Thoracic aorta (tissue), 1 donor: Measurements from ENCODE around the genes TNFSF18 and TEX50.

DNA sequence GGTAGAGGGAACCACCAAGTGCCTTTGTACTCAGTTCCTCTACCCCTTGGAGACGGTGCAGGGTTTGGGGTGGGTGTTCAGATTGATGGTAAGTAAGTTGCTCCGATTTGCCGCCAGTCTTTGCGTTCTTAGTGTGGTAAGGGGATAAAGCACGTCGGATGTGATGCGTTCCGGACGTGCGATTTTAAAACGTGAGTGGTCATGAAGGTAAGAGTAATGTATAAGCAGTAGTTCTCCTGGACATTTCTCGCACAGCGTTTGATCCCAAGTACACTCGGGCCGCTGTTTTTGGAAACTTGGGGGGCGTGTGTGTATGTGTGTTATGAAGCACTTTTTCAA, 756 bp downstream of the SUCO start:
- RAMPAGE, long total RNA: no peak

- RAMPAGE, long total RNA: no peak
Observed at GRCh38 chr1:172746245-172746667, 87.4 kb downstream of the FASLG start.

GRCh38 chr1:173050765-173051086, at the start of gene TNFSF18:
Gene TNFSF18, minus strand, starts transcription at chr1:173050941.
- RAMPAGE, long total RNA: no peak

GRCh38 chr1:173210788-173211037, 3.6 kb upstream of the TNFSF4 start:
- RAMPAGE, long total RNA: no peak

DNA sequence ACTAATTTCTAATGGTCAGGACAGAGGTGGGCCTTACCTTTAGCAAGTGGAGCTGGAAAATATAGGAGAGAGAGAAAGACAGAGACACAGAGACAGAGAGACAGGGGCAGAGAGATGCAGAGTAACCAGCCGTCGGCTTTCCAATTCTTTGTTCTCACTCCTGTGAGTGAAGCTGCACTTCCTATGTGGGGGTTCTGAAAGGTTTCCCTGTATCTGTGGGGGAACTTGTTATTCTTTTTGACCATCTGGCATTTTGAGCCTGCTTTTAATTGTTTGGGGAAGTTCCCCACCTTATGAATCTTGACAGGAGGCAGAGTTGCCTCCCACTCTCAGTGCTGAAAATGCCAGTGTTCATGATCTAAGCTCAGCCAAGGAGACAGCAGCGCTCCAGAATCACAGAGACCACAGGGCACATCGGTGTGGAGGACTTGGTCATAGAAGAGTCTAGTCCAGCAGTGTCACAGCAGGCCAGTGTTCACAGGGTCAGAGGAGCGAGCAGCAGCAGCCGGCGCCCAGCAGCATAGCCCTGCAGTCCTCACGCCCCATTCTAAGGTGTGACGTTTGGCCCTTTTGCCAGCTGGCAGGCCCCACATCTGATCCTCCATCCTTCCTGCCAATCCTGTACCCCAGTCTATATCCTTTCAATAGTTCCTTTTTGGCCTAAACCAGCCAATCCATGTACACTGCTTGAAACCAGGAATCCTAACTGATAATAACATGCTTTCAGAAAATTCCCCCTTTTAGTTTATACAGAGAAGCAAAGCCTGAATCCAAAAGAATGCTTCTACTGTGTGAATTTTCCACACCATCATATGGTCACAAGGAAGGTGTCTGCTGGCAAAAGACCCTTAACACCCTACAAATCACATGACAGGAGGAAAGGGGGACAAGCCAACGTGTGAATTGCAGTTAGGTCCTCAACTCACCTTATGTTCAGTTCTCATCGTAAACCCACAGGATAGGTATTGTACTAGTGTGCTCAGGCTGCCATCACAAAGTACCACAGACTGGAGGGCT, 63.7 kb upstream of the PRDX6 start:
- RAMPAGE, long total RNA: no peak

- RAMPAGE, long total RNA: no peak
Observed at GRCh38 chr1:173415494-173416175, 61.5 kb upstream of the PRDX6 start.

- RAMPAGE, long total RNA: no peak
Observed at GRCh38 chr1:173476399-173477223, 524 bp upstream of the PRDX6 start.

- RAMPAGE, long total RNA: no peak
Observed at GRCh38 chr1:173635127-173635537, at the start of gene TEX50. Gene TEX50, plus strand, starts transcription at chr1:173635338.

GRCh38 chr1:173637465-173638155, 2.5 kb downstream of the TEX50 start:
- RAMPAGE, long total RNA: no peak

- RAMPAGE, long total RNA: no peak
Observed at GRCh38 chr1:173861666-173862473, 6.3 kb upstream of the ZBTB37 start.

DNA sequence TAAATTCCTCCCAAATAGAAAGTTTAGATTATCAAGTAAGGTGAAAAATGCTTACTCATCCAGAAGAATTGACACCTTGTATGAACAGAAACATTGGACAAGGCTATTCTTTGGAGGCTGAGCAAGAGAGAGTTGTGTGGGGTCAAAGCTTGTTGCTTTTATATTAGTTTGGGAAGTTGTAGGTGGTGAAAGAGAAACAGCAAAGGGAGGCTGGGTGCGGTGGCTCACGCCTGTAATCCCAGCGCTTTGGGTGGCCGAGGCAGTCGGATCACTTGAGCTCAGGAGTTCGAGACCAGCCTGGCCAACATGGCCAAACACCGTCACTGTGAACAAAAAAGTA, 8.7 kb upstream of the SERPINC1 start:
- RAMPAGE, long total RNA: no peak

DNA sequence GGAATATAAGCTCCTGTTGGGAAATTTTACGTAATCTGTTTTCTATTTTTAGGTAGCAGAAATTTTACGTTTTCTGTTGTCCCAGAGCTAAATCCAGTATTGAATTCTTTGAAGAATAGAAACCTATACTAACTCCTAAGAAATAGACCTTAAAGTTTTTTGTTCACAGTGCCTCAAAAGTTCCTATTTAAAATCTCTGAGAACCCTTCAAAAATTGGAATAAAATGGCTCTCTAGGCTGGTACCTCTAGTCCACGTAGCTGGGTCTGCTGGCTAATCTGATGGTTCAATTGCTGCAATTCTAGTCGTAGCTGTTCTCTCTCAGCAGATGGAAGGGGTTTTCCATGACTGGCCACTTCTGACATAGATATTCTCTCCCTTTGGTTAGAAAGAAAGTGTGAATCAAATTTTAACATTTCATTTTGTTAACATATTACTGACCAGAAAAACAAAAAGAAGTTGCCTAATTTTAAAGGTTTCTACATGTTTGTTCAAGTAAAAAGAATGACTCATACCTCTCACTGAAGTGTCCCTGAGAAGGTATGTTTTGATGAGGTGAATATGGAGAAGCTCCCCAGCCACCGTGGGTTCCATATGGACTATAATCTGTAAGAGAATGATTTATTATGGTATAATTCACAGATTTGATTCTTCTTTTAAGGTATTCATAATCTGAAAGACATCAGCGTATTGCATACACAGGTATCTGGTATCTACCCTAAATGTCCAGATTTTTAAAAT, 29.3 kb upstream of the SERPINC1 start:
- RAMPAGE, long total RNA: no peak

GRCh38 chr1:173961611-173962229, 44.6 kb upstream of the SERPINC1 start:
- RAMPAGE, long total RNA: no peak

GRCh38 chr1:174772619-174772842, 227.2 kb upstream of the CACYBP start:
- RAMPAGE, long total RNA: no peak

DNA sequence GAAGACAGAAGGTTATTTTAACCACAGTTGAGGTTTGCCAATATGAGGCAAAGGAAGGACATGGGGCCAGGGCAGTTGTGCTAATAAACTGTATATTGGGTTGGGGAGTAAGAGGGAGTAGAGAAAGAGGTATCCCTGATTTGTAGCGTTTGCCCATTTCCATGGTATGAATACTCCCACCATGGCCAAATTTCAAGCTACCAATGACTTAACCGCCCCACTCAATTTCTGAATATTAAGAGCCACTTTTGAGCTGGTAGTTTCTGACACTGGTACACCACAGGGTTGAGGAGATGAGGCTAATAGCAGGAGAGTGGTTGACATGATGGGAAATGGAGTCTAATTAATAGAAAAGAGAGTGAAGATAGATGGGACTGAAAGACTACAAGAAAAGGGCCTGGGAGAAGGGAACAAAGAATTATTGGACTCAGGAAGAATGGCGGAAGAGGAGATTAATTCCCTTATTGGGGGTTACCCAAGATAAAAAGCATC, 179.5 kb upstream of the CACYBP start:
- RAMPAGE, long total RNA: no peak

GRCh38 chr1:174954000-174954449, 45.7 kb upstream of the CACYBP start:
- RAMPAGE, long total RNA: no peak

- RAMPAGE, long total RNA: no peak
Observed at GRCh38 chr1:175218635-175218988, 26.0 kb upstream of the KIAA0040 start.

DNA sequence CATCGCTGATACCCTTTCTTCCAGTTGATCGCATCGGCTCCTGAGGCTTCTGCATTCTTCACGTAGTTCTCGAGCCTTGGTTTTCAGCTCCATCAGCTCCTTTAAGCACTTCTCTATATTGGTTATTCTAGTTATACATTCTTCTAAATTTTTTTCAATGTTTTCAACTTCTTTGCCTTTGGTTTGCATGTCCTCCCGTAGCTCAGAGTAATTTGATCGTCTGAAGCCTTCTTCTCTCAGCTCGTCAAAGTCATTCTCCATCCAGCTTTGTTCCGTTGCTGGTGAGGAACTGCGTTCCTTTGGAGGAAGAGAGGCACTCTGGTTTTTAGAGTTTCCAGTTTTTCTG, 200.0 kb downstream of the COP1 start:
- RAMPAGE, long total RNA: no peak

- RAMPAGE, long total RNA: start-site peak on the minus strand at chr1:176040370-176040805, 31 reads
Observed at GRCh38 chr1:176040122-176040890, 166.8 kb downstream of the COP1 start.

- RAMPAGE, long total RNA: no peak
Observed at GRCh38 chr1:176101229-176101838, 105.8 kb downstream of the COP1 start.